ENCODE data around the genes ST6GAL1 and BCL6.

- PRO-cap, result no peak
These were observed 29.1 kb upstream of the ST6GAL1 start for GRCh38 chr3:186901166-186901696.

- PRO-cap, result bidirectional peak, plus-strand start at chr3:186930526, minus-strand start at chr3:186930413
These were observed at the start of gene ST6GAL1 for GRCh38 chr3:186929955-186931154. Gene ST6GAL1 (plus strand): TSS chr3:186930526.

GRCh38 chr3:186942137-186942742, 11.9 kb downstream of the ST6GAL1 start:
- PRO-cap, result no peak

GRCh38 chr3:186952769-186953376, 22.5 kb downstream of the ST6GAL1 start:
- PRO-cap, result no peak

DNA sequence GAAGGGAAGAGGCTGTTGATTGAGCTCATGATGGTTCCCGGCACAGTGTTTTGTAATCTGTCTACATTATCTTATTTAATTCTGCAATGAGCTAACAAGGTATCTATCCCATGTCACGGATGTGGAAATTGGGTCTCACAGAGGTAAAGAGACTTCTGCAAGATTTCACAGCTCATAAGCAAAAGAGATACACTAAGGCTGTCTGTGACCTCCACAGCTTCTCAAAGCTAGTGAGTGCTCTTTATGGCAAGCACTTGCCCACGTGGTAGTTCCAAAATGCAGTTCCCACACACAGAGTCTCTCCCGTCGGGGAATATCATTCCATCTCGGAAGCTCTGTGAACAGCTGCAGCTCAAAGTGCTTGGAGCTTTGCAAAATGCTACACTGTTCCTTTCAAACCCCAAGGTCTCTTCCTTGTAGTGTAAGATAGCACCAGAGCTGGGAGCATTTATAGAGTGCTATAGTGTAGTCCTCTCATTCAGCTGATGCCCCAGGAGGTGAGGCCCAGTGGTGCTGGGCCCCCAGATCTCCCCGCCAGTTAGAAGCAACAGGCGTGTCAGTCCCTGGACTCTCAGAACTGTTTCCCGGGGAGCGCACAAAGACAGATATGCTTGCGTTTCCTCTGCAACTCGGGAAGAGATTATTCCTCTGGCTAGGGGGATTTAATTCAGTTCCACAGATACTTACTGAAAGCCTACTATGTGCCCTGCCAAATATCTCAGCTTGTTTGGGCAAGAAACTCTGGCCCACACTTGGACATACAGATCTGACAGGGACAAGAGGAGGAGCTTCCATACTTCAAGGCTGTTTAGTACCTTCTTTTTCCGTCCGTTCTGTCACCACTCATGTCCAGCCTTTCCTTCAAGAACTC, 36.2 kb downstream of the ST6GAL1 start:
- PRO-cap, result no peak

DNA sequence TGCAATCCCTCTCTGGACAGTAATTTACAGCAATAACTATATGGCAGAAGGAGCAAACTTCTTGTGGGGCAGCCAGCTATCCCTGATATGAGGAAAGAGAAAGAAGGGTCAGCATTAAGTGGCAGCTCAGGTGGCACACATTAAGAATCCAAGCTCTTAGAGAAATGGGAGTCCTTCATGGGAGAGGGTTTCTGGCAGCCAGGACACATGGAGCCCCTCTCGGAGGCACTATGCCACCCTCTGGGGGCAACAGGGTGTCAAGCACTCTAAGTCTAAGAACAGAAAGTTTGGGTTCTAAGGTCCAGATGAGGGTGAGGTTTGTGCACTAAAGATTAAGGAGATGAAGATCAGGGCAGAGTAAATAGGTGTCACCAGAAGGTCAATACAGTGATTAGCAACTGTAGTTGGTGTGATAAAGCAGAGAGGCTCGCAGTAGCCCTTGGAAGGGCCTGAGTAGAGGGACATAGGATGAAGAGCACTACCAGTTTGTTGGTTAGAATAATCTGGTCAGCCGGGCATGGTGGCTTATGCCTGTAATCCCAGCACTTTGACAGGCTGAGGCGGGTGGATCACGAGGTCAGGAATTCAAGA, 89.3 kb downstream of the ST6GAL1 start:
- PRO-cap, result no peak

GRCh38 chr3:187041241-187041420, 98.2 kb downstream of the RPL39L start:
- PRO-cap, result no peak

DNA sequence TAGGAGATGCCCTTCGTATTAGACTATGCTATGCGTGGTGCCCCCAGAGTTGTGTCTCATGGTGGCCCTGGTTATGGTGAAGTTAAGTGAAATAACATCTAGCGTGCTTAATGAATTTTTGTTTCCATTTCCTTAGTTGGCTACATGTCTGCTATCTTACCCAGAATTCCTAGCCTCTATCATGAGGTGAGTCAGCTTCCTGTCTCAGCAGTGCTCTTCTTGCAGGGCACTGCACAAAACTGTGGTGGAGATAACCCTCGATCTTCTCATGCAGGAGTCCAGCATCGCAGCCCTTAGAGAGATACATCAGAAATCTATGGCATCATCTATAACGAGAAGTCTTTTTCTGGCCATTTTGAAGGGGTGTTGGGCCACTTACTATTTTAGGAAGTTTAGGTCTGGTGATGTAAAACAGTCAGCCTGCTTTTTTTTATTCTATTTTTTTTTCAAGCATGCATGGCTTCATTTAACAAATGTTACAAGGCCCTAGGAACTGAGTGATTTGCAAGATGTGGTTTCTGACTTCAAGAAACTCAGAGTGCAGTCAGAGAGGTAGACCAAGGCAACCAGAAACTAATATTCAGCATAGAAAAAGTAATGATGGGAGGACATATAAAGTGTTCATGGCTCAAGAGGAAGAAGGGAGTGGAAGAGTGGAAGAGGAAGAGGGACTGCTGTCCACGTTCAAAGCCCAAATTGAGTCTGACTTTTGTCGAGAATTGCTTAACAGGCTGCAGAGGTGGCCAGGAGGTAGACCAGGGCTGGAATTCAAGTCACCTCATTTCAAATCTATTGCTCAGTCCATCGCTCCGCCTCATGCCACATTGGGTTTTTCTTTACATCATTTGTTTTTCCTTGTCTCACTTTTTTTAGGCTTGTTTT, 97.3 kb downstream of the RPL39L start:
- PRO-cap, result no peak

DNA sequence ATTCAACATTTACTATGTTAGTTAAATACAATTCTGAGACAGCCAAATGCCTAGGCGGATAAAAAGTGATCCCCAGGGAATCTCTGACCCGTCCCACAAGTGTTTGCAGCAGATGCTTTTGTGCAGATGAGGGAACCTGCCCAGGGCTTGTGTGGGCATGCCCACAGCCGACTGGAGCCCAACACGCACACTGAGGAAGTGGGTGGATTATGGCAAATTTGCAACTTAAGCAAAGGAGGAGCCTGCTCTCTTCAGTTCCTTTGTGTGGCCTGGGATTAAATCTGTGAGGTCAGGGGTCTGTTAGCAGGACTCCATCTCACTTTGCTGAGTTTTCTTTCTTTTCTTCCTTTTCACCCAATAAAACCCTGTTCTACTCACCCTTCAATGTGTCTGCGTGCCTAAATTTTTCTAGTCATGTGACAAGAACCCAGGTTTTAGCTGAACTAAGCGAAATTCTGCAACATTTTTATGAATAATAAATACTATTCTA, 14.0 kb upstream of the RTP1 start:
- PRO-cap, result no peak

DNA sequence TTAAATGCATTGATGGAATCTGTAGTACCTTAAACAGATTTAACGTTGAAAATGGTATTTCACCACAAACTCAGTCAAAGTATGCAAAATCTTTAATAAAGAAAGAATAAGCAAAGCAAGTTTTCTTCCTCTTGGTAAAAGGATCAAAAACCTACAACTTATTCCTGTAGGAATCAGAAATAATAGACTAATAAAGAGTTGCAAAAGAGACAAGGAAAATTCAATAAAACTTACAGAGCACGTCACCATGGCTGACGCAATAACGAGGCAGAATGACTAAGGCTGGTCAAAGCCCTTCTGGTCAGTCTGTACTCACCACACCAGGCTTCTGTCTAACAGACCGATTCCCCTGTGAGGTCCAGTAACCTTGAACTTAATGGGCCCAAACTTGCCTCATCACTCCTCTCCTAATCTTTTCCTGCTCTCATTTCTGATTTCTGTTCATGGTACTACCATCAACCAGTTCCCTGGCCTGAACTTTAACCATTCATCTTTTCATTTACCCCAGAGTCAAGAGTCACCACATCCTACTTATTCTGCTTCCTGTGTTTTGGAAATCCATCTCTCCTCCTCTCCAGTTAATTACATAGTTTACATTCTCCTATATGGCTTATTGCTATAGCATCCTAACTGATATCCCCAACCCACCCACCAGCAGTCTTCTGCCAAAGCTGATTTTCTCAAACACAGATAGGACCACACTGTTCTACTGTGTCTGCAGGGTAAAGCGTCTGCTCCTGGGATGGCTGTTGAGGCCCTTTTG, 4.9 kb downstream of the MASP1 start:
- PRO-cap, result no peak

DNA sequence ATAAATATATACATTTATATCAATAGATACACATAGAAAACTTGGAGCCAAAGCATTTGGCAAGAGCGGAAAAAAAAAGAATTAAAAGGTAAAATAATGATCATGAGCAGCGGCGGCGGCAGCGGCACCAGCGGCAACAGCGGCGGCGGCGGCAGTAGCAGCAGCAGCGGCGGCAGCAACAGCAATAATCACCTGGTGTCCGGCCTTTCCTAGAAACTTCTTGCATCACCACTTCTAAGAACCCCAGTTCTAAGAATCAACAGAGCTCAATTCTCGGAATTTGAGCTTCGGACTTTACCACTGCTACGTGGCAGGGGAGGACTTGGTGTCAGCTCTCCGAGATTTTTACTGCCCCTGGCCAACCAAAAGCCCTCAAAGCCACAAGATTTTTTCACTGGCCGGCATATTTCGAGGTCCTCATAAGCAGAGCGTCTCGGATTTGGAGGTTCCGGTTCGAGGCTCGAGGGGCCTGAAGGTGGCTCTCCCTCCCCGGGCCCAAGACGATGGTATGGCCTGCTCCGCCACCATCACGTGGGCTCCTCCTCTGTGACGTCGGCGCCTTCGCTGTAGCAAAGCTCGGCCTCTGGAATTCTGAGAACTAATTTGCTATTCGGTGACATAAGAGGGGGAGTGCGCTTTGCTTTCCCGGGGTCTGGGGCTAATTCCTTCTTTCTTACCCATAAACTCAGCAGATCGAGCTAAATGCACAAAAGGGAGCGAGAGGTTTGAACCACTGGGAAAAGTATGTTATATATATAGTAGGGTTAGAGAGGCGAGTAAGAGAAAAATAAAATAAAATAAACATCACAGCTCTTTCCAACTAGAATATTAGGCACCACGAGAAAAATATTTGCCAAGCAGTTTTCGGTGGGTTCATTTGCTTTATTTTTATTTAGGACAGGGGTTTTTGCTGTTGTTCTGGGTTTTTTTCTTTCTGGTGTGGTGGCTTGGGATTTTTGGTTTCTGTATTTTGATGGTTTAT, at the start of gene BCL6:
Gene BCL6 (minus strand): TSS at position 251 of the 982 bp plus-strand sequence.
- PRO-cap, result bidirectional peak, plus-strand start at position 572 of the sequence, minus-strand start at position 222 of the sequence; unidirectional peak, plus-strand start at position 609 of the sequence

- PRO-cap, result unidirectional peak, plus-strand start at chr3:187750094; bidirectional peak, plus-strand start at chr3:187750331, minus-strand start at chr3:187750289; unidirectional peak, minus-strand start at chr3:187750891
These were observed 5.1 kb upstream of the BCL6 start for GRCh38 chr3:187749950-187751135.

- PRO-cap, result no peak
These were observed 144.4 kb upstream of the BCL6 start for GRCh38 chr3:187889585-187890126.

DNA sequence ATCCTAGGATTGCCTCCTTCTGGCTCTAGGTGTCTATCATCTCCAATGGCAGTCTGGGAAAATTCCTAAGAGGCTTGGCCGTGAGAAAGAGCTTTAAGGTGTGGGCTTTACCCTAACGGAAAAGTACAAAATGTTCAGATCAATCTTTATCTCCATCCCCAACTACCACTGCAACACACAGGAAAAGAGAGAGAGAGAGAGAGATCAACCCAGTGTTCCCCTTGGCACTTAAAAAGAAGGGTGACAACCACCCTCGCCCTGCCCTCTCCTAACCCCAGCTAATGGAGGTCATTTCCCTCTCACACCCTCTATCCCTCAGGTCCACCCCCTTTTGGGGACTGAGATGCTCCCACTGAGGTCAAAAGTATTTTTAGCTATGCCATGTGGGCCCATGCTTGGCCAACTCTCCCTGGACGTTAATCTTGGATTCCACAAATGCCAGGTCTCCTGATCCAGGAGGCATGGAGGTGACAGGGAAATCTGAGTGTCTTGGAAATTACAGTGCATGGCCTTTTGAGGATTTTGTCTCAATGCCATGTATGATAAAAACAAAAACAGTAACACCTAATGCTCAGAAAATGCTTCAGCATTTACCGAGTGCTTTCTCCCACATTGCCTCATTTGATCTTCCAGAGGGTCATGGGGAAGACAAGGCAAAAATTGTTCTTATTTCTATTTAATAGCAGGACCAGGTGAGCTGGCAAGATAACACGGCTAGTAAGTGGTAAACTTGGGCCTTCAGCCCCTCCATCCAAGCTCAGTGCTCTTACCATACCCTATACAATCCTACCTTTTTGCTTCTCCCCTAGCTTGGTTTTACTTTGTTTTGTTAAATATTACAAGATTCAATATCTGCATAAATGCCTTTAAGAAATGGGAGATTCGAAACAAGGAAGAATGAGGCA, 203.1 kb upstream of the BCL6 start:
- PRO-cap, result no peak

DNA sequence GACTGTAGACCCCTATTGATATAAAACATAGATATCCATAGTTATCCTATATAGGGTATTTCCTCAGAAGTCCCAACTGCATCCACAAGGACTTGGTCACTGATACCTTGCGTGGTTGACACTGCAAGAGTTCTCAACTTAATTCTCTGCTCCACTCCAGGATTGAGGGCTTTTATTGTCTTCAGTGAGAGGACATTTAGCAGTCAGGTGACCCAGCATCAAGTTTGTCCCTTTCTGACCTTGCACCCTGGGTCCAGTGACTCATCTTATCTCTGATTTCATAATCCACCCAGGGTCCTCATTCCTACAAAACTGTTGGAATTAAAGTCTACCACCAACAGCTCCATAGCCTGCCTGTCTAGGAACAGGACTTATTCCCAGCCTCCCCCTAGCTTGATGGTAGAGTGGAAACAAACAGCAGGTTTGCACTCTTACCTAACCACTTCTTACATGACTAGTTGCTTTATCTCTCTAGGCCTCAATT, 151.3 kb upstream of the LPP start:
- PRO-cap, result no peak

DNA sequence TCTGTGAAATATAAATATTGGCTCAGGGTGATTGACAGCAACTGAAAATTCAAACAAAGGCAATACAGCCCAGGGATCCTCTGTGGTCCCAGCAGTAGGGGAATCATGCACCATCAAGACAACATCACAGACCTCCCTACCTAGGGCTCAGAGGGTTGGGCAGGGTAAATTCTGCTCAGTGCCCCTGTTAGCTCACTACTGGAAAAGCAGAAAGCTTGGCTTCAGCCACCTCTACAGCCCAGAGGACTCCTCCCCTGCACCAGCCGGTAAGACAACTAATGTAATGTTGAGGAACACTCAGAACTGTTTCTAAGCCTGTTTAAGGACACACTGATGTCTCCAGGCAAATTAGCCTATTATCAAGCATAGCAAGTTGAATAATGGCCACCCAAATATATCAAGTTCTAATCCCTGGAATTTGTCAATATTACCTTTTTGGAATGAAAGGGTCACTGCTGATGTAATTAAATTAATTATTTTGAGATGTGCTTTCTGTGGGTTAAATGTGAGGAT, 117.3 kb upstream of the LPP start:
- PRO-cap, result no peak

- PRO-cap, result unidirectional peak, minus-strand start at chr3:188043020
These were observed 111.2 kb upstream of the LPP start for GRCh38 chr3:188042860-188043071.

DNA sequence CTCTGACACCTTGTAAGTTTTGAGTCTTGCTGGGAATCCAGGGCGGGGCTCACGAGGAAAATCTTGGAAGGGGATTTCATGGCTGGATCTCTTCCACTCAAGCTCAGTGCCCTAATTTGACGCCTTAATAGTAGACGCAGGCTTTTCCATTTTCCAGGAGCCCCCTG, 722 bp upstream of the LPP start:
- PRO-cap, result no peak

DNA sequence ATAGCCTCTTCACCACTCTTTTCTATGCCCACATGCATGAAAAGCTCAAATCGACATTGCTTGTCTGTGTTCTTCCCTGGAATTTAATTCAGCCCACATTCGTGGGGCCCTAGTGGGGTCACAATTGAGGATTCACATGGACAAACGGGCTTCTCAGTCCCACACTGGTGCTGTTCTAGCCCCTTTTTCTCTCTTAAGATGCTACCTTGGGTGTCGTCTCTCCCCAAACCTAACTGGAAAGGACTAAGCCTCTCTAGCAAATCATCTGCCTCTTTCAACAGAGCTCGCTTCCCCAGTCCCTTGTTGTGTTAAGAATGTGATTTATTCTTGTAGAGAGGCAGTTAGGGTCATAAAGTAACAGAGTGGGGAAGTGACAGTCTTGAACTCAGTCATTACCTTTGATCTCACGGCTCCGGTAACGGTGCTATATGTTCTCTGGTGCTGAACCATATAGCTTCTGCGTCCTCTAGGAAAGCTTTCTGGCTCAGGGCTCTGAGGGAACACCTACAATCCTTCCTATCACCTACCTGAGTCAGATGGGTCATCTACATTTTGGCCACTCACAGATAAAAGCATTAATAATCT, 4.9 kb downstream of the LPP start:
- PRO-cap, result no peak

DNA sequence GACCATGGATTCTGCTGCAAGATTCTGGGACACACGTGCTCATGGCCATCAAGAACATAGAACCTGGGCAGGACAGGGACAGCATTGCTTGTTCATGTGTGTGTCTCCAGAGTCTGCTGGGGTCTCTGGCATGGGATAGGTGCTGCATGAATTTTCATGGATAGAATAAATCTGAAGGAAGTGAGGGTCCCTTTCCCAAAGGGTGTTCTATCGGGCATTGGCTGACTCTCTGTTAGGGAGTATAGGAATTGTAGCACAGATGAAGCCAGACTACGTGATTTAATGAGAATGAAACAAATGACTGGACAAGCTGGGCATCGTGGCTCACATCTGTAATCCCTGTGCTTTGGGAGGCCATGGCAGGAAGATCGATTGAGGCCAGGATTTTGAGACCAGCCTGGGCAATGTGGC, 74.2 kb downstream of the LPP start:
- PRO-cap, result no peak